ENCODE measurements around the genes LIMS2 and WDR33.

DNA sequence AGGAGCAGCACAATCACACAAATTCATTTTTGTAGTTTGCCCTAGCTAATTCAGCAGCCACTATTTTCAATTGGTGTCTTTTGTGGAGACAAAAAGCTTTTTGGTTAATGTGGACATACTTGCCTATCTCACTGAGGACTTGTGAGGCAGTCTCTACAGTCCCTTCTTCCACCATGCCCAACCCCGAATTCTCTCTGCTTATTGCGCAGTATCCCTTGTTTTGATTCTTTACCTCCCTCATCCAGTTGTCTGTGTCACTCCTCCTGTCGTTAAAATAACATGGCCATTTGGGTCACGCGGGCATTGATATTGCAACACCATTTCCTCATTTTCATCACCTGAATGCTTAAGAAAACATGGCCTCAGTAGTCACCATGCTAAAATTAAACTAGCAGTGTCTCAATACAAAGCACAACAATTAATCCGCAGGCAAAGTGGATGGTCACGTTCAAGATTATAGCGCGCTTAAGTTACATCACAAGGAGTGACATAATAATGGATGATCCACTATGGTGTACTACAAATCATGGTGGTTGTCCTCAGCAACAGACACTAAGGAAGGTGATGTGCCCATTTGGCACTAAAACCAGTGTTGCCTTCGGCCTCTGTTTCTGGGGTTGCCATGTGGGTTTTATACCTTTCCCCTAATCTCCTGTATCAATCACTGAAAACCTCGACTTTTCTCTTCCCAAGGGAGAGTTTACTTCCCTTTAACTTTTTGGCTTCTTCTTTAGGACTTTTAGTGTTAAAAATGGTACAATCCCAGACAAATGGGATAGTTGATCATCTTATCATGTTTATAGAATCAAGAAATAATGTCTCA, 6.2 kb upstream of the PROC start:
- PRO-cap, result unidirectional peak, minus-strand start at position 196 of the sequence

- PRO-cap, result bidirectional peak, plus-strand start at chr2:127525802, minus-strand start at chr2:127525767
Observed at GRCh38 chr2:127525315-127525889, 887 bp downstream of the IWS1 start.

DNA sequence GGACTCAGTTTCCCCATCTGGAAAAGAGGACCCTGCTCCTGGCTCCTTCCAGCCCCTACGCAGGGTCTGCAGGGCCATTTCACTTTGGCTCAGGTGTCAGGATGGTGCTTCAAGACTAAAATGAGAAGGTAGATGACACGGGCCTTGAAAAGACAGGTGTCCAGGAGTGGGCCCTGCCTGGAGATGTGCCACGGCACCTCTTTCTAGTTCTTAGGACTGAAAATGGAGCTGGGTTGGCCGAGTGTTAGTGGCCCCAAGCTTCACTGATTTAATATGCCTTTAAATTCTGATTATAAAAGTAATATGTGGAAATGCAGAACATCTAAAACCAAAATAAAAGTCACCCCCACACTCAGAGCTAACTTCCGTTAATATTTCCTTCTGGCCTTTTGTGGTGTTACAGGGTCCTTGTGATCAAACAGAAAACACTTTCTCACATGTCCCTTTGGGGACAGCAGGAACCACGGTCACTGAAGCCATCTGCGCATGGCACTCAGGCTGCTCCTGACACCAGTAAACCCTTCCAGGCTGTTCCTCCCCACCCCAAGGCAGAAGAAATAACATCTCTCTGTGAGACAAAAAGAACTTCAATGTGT, 25.2 kb upstream of the GPR17 start:
- PRO-cap, result no peak

GRCh38 chr2:127631013-127632355, 14.5 kb upstream of the GPR17 start:
- PRO-cap, result unidirectional peak, minus-strand start at chr2:127631326

GRCh38 chr2:127633748-127634373, 12.1 kb upstream of the GPR17 start:
- PRO-cap, result no peak

DNA sequence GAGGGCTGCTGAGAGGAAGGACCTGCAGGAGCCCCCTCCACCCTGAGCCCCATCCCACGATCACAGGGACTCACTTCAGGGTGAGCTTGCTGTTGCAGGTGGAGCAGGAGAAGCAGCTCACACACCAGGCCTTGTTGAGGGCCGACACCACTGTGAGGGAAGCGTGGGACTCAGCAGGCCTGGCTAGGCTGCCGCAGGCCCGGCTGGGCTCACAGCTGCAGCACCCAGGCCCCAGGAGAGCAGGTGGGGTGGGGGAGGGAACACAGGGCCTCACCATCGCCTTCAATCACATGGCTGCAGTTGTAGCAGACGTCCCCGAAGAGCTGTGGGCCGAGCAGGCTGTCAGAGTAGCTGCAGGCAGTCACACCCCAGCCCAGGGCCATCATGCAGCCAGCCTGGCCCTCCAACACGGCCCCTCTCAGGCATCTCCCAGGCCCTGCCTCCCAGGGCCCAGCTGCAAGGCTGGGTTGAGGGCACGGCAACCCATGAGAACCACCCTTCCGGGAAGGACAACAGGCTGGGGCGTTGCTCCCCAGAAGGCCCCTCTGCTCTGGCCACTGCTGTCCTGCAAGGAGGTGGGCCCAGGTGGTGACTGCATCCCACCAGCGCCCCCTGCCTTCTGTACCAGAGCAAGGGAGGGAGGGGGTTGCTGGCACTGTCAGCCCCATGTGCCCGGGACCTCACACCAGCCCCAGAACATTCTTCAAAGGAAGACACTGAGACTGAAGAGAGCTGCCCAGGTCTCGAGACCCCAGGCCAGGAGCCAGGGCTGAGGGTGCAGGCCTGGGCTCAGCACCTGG, 5.8 kb upstream of the GPR17 start:
- PRO-cap, result no peak

- PRO-cap, result no peak
Observed at GRCh38 chr2:127641862-127642511, 4.0 kb upstream of the GPR17 start.

DNA sequence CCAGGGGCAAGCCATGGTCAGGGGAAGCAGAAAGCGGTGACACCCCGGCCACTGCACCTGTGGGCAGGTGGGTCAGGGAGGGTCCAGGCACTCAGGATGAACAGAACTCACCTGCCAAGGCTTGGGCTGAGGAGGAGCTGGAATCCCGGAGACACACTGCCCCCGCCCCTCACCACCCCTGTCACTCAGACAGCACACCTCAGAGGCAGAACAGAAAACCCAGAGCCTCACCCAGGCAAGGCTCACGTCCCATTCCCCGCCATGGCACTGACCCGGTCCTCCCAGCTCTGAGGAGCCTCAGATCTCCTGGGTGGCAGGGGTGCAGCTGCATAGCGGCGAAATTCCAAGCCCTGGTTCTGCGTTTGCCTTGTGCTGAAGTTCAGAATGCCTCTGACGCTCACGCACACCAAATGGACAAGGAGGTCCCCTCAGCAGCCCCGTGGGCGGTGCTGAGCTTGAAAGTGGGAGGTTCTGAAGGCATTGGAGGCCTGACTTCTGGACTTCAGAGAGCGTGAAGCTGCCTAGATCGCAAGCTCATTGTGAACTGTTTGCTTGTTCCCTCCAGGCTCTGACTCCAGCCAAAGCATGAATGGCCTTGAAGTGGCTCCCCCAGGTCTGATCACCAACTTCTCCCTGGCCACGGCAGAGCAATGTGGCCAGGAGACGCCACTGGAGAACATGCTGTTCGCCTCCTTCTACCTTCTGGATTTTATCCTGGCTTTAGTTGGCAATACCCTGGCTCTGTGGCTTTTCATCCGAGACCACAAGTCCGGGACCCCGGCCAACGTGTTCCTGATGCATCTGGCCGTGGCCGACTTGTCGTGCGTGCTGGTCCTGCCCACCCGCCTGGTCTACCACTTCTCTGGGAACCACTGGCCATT, 4.4 kb downstream of the GPR17 start:
- PRO-cap, result bidirectional peak, plus-strand start at position 505 of the sequence, minus-strand start at position 392 of the sequence

- PRO-cap, result bidirectional peak, plus-strand start at chr2:127660308, minus-strand start at chr2:127660004
Observed at GRCh38 chr2:127660241-127660499, 14.2 kb downstream of the GPR17 start.

DNA sequence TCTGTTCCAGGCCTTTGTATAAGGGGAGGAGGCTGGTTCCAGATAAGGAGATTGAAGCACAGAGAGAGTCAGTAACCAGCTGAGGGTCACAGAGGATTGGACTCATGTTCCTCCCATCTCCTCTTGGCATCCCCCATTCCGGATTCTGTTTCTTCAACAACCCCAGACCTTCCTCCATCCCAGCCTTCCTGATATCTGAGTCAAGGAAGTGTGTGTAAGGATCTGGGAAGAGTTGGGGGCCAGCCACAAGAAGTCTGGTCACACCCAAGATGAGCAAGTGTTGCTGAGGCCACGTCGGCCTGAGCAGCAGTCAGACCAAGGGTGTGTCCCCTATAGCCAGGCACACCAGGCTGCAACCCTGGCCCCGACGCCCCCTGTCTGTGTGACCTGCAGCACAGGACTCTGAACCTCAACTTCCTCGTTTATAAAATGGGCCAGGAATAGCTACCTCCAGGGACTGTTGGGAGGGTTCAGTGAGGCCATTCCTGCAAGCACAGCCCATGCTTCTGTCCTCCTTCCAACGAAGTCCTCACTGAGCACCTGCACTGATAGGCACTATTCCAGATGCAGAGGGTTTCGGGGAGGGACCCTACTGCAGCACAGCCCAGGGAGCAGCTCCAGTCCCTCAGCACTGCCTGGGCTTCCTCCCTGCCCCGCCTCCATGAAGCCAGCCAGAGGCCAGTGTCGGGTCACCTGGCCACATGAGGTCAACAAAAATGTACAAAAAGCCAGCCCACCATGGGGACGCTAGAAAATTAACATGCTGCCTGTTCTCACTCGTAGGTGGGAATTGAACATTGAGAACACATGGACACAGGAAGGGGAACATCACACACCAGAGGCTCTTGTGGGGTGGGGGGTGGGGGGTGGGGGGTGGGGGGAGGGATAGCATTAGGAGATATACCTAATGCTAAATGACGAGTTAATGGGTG, 13.3 kb downstream of the LIMS2 start:
- PRO-cap, result no peak

GRCh38 chr2:127675366-127676048, at the start of gene LIMS2:
Gene LIMS2, minus strand, starts transcription at chr2:127675530.
- PRO-cap, result bidirectional peak, plus-strand start at chr2:127675666, minus-strand start at chr2:127675467; unidirectional peak, minus-strand start at chr2:127675741

DNA sequence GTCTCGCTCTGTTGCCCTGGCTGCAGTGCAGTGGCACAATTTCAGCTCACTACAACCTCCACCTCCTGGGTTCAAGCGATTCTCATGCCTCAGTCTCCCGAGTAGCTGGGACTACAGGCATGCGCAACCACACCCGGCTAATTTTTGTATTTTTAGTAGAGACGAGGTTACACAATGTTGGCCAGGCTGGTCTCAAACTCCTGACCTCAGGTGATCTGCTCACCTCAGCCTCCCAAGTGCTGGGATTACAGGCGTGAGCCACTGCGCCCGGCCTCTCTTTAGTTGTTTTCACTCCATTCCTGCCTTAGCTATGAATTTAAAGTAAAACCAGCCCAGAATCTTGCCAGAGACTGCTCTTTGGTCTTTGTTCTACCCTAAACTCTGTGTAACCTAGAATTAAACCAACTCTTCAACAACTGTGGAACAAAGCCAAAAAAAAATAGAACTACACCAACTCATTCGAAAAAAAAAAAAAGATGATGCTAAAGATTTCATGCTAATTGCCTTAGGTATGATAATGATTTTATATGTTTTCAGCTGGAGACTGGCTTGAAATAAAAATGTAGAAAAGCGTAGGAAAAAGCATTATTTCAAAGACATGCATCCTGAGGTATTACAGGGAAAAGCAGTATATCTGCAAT, 4.6 kb downstream of the WDR33 start:
- PRO-cap, result no peak

GRCh38 chr2:127811088-127811879, at the start of gene WDR33:
Gene WDR33, minus strand, starts transcription at chr2:127811171.
- PRO-cap, result bidirectional peak, plus-strand start at chr2:127811301, minus-strand start at chr2:127811162; unidirectional peak, minus-strand start at chr2:127811586

GRCh38 chr2:127985675-127986232, 42.1 kb downstream of the SAP130 start:
- PRO-cap, result no peak

GRCh38 chr2:128511036-128511543, 192.4 kb upstream of the HS6ST1 start:
- PRO-cap, result unidirectional peak, plus-strand start at chr2:128511319

- PRO-cap, result no peak
Observed at GRCh38 chr2:128638782-128639254, 320.1 kb upstream of the HS6ST1 start.

- PRO-cap, result no peak
Observed at GRCh38 chr2:128690317-128690889, 371.7 kb upstream of the HS6ST1 start.

- PRO-cap, result no peak
Observed at GRCh38 chr2:129443370-129443771, 536.1 kb upstream of the RAB6C start.

DNA sequence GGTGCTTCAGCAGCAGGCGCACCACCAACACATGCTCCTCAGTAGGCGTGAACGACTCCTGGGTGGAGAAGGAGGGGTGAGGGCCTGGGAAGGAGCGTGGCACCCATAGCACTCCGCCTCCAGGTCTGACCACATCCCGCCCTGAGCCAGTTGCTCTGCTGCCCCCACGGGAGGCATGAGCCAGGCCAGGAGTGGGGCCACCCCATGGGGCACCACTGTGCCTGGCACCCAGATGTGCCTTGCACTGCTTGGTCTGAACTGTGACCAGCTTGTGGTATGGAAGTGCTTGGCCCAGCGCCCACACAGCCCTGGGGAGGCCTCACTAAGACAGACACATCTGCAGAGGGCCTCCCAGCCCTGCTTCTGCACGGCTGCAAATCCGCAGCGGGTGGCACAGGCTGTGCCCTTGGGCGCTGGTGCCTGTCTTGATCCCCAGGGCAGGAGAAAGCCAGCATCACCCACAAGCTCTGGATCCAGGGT, 12.5 kb upstream of the CCDC74B start:
- PRO-cap, result no peak

- PRO-cap, result no peak
Observed at GRCh38 chr2:130180733-130181040, 715 bp downstream of the SMPD4 start.